HL-60 (cell line): ENCODE results near the genes CHMP4B, RALY and EIF2S2.

- RRBS, result no CpG with 5 or more reads among the region's 8 CpGs
These were observed 3.5 kb downstream of the NECAB3 start for GRCh38 chr20:33670559-33671326.

DNA sequence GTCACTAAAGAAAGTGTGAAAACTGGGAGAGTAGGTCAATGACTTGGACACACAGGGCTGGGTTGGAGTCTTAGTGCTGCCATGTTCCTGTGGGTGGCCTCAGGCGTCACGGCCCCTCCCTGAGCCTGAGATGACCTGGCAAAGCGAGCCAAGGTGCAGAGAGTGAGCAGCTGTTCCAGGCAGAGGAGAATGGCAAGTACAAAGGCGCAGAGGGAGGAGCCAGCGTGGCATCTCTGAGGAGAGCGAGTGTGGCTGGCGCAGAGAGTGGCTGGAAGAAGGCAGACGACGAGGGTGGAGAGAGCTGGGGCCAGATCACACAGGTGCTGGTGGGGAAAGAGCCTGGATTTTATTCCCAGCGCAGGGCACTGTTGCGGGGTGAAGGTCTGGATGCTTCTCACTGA lies 20.6 kb upstream of the CHMP4B start:
- RRBS, result no CpG with 5 or more reads among the region's 11 CpGs

DNA sequence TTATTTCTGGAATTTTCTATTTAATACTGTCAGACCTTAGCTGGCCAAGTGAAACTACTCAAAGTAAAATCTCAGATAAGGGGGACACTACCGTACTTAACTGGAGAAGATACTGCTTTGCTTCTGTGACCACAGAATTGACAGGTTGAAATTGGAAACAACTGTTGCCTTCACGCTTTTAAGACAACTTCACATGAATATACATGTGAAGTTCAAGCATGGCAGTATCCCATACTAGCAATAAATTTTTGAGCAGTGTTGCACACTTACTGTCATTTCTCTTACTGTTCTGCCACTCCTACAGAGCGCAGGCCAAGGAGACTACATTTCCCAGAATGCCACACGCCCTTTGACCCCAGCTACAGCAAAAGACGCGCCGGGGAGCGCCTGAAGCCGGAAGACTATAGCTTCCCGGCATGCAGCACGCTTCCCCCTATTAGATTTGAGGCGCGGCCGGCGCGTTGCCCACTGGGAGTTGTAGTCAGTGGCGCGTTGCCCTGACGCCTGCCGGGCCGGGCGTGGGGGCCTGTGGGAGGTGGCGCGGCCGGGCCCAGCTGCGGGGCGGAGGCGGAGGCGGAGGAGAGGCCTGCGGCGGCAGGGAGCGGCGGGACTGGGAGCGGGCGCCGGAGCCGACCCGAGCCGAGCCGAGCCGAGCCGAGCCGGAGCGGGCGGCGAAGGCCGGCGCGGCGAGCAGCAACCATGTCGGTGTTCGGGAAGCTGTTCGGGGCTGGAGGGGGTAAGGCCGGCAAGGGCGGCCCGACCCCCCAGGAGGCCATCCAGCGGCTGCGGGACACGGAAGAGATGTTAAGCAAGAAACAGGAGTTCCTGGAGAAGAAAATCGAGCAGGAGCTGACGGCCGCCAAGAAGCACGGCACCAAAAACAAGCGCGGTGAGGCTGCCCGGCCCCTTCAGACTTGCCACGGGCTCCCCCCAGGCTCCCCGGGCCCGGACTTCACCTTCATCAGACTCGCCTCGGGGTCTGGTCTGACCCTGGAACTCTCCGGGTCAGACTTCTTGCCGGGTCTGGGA lies at the start of gene CHMP4B:
Gene CHMP4B (plus strand): TSS at position 579 of the 1,029 bp plus-strand sequence.
- RRBS, result 3% methylated on average over 39 of the region's 73 CpGs

- RRBS, result no CpG with 5 or more reads among the region's 7 CpGs
These were observed 25.9 kb downstream of the CHMP4B start for GRCh38 chr20:33836907-33837524.

DNA sequence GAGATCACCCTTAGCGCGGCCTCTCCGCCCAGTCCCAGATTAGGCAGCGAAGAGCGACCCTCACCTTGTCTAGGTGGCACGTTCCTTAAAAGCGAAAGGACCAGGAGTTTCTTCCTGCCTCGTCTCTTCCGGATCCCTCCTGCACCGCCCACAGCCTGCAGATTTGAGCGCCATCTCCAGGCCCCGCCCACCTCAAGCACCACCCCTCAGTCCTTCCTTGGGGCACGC lies 801 bp upstream of the RALY start:
- RRBS, result 5% methylated on average over 3 of the region's 13 CpGs

- RRBS, result 4% methylated on average over 14 of the region's 93 CpGs
These were observed at the start of gene RALY for GRCh38 chr20:33993224-33994259. Gene RALY, plus strand, starts transcription at chr20:33993911.

- RRBS, result no CpG with 5 or more reads among the region's 5 CpGs
These were observed 29.8 kb downstream of the EIF2S2 start for GRCh38 chr20:34082140-34082651.

GRCh38 chr20:34087650-34088712 lies 24.1 kb downstream of the EIF2S2 start:
- RRBS, result no CpG with 5 or more reads among the region's 17 CpGs

- RRBS, result 0% methylated on average over 1 of the region's 25 CpGs
These were observed at the start of gene EIF2S2 for GRCh38 chr20:34112088-34112338. Gene EIF2S2, minus strand, starts transcription at chr20:34112243.

- RRBS, result 9% methylated on average over 2 of the region's 3 CpGs
These were observed 50.5 kb upstream of the ASIP start for GRCh38 chr20:34190674-34191137.

- RRBS, result 10% methylated on average over 12 of the region's 30 CpGs
These were observed 774 bp downstream of the ITCH start for GRCh38 chr20:34363822-34364272.

- RRBS, result no CpG with 5 or more reads among the region's 4 CpGs
These were observed 71.1 kb downstream of the ITCH start for GRCh38 chr20:34433953-34434817.

DNA sequence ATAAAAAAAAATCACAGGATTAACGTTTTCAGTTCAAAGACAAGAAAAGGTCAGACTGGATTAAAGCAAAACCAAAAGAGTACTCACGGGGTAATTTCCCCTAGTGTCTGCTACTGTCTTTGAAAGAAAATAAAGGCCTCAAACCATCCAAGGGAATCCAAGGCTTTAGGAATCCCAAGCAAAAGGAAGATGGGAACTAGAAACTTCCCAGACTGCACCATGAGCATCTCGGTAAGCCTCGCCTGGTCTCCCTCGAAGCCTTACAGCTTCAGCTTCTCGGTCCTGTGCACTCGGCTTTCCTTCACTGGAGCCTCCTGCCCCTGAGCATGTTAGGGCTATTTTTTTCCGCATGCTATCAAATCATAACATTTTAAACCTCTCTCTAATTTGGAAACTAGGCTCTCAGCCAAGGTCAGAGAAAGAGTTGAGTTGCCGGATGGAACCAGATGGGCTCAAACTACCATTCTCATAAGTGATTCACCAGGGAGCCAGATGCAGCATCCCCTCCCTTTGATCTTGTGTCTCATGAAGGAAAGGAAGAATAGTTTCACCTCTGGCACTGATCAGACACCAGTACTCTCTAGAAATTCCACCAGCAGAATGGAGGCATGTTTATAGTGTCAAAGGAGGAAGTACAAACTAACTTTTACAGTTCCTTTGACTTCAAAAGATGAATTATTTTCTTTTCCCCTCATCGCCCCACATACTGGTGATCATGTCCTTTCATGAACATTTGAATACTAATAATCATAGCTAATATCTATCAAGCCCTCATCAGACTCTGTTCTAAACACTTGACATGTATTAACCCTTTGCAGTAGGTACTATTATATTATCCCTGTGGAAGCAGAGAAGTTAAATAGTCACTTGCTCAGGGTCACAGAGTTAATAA lies 46.5 kb downstream of the MAP1LC3A start:
- RRBS, result no CpG with 5 or more reads among the region's 10 CpGs

GRCh38 chr20:34627375-34627990 lies 49.4 kb downstream of the PIGU start:
- RRBS, result no CpG with 5 or more reads among the region's 7 CpGs

DNA sequence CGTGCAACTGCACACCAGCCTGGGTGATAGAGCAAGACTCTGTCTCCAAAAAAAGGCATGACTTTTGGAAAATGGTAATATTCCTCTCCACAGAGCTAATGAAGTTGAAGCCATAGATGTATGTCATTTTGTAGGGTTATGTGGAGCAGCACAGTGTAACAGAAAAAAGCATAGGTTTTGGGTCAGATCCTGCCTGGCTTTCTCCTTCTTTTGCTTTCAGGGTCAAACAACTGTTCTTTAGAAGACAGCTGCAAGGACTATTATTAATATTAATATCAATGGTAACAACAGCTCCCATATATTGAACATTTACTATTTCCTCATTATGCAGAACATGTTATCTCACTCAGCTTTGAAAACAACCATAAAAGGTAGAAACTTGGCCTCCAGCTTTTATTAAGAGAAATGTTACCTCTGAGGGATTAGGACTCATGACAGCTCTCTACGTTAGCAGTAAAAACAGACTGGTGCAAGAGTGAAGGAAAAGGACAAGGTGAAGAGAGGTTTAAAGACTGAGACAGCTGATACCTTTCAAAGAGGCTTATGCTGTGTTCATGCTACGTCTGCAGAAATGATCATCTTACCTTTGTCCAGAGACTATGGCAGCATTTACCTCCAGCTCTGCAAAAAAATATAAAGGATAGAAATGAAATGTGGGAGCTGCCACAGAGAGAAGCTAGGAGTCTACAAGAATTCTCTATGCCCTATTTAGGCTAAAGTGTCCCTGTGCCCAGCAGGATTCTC lies 28.0 kb downstream of the TP53INP2 start:
- RRBS, result no CpG with 5 or more reads among the region's 3 CpGs

- RRBS, result no CpG with 5 or more reads among the region's 3 CpGs
These were observed 6.7 kb downstream of the NCOA6 start for GRCh38 chr20:34818539-34819355.

DNA sequence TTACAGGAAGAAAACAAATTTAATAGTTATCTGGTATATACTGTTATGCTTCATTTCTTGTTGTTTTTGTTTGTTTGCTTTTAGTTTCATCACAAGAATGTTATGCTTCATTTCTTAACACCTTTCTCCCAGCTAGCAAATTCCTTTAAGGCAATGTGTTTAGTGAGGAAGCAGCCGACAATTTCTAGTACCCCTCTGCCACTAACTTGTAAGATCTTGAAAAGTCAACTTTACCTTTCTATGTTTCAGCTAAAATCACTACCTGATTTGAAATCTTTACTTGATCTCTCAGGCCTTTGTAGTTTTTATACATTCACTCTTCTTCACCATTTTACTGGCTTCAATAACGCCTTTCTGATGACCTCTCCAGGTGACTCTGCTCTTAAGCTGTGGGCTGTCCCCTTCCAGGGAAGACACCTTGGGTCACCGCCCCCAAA lies 1.3 kb downstream of the NCOA6 start:
- RRBS, result no CpG with 5 or more reads among the region's 3 CpGs

GRCh38 chr20:34874686-34875258 lies 1.6 kb upstream of the ACSS2 start:
- RRBS, result no CpG with 5 or more reads among the region's 4 CpGs

DNA sequence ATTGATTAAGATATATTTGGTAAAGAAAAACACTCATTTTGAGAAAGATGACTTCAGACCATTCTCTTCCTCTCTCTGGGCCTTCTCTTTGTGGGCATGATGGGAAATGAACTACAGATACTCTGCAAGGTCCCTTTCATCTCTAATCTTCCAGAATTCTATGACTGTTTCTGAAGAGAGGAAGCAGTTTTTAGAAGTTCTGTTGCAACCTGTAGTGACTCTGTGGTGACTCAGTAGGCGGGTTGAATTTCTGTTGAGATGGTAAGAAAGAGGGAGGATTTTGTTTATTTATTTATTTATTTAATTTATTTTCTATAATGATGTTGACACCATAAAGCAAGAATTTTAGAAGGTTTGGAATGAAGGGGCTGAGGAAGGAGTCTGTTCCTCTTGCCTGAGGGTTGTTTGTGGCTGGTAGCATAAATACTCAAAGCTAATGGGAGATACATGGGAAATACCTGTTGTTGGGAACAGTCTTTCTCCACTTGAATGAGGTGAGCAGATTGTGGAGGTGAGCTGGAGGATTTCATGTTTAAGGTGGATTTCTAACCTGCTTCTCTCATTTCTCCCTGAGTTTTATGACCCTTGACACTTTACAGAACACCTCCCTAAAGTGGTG lies 14.9 kb downstream of the ACSS2 start:
- RRBS, result no CpG with 5 or more reads among the region's 1 CpG

- RRBS, result no CpG with 5 or more reads among the region's 2 CpGs
These were observed 19.5 kb downstream of the ACSS2 start for GRCh38 chr20:34895804-34896433.